Cerebellum (tissue), 5 donors: Measurements from ENCODE around the genes CEP112 and APOH.

GRCh38 chr17:65850293-65850944 lies 289.0 kb upstream of the AXIN2 start:
- PRO-cap, 3 experiments = no peak in any of the 3 experiments
- RAMPAGE, long total RNA = no peak

DNA sequence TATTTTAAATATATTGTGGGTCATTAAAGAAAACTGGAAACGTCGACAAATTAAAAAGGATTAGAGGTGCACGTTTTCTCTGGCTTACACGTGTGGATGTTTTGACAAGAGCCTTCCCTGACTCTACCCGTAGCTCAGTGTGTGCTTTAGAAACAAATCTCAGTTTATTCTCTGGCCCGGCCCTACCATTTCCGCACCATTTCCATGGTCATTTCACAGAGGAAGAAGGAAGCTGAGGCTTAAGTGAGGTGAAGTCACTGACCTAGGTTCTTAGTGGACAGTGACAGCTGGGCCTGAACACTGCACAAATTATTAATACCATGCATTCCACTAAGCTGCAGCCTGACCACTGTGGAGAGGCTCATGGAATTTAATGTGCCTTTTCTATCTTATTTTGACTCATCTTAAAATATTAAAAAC lies 990 bp downstream of the CEP112 start:
- PRO-cap, 3 experiments = no peak in any of the 3 experiments
- RAMPAGE, long total RNA = no peak

DNA sequence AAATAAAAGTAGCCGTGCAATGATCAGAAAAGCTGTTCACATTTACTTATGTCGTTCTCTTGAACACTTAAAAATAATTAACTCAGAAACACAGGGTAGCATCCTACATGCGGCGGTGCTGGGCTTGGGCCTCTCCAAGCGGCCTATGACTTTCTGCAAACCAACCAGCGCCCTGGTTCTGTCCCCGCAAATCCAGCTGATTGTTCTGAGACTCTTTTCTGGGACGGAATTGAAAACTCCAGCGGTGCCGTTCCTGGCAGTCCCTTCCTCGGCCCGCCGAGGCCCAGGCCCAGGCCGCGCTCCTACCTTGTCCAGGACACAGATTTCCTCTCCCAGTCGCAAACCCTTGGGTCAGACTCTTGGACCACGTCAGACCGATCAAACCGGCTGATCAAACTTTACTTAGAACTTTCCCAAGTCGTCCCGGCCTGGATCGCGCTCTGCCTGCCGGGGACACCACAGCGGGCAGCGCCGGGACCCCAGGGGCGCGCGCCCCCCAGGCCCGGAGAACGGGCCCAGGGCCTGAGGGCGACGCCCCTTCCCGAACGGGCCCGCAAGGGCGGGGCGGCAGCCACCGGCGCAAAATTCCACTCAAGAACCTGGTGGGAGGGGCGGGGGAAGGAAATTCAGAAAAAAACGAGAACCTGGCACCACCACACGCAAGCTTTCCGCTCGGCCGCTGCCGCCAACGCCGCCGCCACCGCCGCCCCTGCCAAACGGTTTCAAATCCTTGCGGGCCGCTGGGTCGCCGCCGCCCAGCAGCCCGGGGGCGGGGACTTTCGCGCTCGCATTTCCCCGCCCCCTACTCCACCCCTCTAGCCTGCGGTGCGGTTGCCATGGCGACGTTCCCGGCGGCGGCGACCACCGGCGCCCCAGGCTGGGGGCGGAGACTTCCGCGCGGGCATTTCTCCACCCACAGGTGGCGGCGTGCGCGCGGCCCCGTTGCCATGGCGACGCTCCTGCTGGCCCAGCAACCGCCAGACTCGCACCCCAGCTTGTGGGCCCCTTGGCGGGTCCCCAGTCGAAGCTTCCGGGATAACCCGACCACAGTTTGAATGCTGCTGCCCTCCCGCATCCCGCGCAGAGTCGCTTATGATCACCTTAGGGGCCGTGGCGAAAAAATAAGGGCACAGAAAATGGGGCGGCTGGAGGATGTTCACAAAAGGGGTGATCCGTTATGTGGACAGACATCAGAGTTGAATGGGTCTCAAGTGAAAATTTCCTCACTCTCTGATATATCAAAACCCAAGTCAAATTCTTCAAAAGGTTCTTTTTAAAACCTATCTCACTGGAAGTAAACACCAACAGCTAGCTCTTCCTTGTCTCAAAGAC lies at the start of gene CEP112:
Gene CEP112, minus strand, starts transcription at position 781 of the 1,332 bp plus-strand sequence.
- PRO-cap, 3 experiments = peak in 3 of 3 experiments; most common minus-strand start position 718 of the sequence (in 3)
- RAMPAGE, long total RNA = no peak

DNA sequence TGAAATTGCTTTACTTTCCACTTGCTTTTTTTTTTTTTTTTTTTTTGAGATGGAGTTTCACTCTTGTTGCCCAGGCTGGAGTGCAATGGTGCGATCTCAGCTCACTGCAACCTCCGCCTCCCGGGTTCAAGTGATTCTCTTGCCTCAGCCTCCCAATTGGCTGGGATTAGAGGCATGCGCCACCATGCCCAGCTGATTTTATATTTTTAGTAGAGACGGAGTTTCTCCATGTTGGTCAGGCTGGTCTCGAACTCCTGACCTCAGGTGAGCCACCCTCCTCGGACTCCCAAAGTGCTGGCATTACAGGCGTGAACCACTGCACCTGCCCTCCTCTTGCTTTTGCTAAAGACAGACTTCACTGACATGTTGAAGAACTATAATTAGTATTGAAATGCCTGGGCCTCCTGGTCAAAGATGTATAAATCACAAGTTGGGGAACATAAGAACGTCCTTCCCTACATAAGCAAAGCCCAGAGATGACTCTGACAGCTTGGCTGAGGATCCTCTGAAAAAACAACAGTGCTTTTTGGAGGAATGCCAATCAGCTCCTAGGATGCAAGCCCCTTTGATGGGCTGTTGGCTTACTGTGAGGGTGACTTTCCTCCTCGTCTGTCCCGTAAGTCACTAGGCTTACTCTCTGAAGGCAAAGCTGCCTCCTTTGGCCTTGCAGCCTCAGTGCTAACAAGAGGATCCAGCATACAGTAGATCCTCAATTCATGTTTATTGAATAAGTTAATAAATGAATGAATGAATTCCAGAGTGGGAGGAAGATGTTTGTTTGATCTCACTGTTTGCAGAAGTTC lies 6.5 kb downstream of the APOH start:
- PRO-cap, 3 experiments = no peak in any of the 3 experiments
- RAMPAGE, long total RNA = no peak

- PRO-cap, 3 experiments = no peak in any of the 3 experiments
- RAMPAGE, long total RNA = no peak
Measured at GRCh38 chr17:66229168-66229965, at the start of gene APOH. Gene APOH, minus strand, starts transcription at chr17:66229415.

DNA sequence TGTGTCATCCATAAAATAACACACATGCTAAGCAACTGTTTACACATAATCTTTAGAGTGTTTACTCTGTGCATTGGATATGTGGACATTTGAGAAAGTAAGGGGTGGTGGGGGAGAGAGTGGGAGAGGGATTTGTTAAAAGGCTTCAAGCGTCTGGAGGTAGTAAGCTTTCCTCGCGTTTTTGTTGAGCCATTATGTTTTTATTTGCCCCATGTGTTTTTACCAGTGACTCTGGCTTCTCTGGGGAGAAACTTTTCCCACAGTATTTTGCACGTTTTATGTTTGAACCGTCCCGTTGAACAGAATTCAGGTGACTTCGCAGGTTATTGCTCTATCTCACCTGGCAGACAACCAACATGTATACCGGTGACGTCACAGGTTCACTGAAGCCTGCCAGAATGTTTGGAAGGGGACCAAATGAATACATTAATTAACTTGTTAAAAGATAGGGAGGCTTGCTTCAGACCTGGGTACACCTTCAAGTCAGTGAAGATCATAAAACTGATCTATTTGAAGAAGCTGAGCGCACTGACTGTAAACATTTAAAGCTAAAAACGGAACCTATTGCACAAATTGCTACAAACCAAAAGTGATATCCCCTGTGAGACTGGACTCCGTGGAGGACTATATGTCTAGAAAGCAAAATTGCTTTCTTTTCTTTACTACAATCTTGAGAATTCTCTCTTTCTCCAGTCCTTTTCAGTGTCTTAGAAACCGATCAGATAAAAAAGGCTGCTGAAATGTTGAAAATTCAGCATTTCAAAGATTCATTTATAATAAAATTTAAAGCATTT lies 200.8 kb downstream of the PRKCA start:
- PRO-cap, 3 experiments = no peak in any of the 3 experiments
- RAMPAGE, long total RNA = no peak

- PRO-cap, 3 experiments = no peak in any of the 3 experiments
- RAMPAGE, long total RNA = no peak
Measured at GRCh38 chr17:66541974-66542624, 239.7 kb downstream of the PRKCA start.

- PRO-cap, 3 experiments = no peak in any of the 3 experiments
- RAMPAGE, long total RNA = no peak
Measured at GRCh38 chr17:66565780-66566715, 263.6 kb downstream of the PRKCA start.

DNA sequence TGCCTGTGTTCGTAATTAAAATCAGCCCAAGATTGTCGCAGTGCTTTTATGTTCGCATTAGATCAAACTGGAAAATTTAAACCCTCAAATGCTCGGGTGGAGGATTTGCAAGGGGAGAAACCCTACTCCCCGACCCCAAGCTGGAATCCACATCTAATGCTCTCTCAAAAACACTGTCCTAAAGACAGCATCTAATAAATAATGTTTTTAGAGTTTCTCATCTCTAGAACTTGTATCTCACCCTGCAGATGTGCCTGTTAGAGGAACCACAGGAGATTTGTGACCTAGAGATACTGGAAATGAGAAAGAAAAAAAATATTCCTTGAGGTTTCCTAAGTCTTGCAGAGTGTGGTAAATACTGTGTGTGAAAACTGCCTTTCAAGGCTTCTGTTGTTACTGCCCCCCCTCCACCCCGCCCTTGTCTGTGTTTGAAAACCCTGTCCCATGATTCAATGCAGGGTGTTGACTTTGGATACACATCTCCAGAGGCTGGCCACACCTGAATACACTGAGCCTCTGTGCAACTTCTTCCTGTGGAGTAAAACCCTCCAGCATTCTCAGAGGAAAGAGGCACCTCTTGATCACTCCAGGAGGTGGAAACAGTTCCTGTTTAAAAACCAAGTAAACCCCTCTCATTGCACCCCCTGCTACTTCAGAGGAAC lies 123.2 kb upstream of the CACNG5 start:
- PRO-cap, 3 experiments = no peak in any of the 3 experiments
- RAMPAGE, long total RNA = no peak

DNA sequence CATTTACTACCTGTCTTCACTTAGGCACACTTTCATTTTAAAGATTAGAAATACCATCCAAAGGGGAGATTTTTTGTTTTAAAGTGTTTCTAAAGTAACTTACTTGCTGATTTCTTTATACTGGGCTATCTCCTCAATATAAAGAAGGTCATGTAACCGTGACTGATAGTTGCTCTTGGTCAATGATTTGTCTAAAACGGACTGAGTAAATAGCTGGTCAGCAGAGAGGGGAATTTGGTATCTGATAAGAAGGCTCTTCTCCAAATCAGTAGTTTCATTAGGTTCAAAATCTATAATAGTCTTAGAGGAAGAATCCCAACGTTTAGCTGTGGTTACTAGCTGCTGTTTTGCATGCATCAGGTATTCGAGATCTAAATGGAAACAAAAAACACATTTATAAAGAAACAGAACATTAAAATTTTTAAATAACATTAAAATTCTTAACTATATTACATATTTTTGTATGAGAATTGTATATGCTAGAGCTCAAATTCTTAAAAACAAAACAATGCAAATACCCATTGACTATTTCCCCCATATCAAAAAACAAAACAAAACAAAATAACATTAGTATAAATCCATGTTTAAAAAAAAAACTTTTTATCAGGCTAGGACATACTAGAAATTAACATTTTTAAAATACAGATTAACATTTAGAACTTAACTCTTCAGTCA lies 66.3 kb downstream of the HELZ start:
- PRO-cap, 3 experiments = no peak in any of the 3 experiments
- RAMPAGE, long total RNA = no peak

GRCh38 chr17:67365564-67366173 lies 708 bp downstream of the PSMD12 start:
- PRO-cap, 3 experiments = no peak in any of the 3 experiments
- RAMPAGE, long total RNA = no peak

DNA sequence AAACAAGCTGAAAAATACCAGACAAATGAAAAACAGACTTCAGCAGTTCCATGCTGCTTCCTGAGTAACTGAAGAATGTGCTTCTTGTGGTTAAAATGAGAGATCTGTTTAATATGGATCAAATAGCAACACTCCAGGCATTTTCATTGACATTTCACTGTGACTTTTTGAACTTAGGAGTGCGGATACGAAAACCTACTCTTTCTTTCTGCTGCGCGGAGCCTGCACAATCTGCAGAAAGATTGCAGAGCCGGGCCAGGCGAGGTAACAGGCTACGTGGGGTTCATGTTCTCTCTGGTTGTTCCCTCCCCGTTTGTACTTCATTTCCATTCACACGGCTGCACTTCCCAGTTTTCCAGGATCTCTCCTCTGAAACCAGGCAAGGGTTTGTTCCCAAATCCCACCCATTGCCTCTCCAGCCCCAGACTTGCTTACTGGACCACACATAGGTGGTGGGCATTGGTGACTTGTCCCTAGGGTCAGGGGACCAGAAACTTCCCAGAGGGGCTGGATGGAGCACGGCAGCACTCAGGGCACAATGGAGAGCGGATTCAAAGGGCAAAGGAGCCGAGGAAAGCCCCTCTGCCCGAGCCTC lies 462 bp upstream of the PITPNC1 start:
- PRO-cap, 3 experiments = no peak in any of the 3 experiments
- RAMPAGE, long total RNA = no peak

GRCh38 chr17:67444249-67444654 lies 67.2 kb downstream of the PITPNC1 start:
- PRO-cap, 3 experiments = no peak in any of the 3 experiments
- RAMPAGE, long total RNA = no peak

DNA sequence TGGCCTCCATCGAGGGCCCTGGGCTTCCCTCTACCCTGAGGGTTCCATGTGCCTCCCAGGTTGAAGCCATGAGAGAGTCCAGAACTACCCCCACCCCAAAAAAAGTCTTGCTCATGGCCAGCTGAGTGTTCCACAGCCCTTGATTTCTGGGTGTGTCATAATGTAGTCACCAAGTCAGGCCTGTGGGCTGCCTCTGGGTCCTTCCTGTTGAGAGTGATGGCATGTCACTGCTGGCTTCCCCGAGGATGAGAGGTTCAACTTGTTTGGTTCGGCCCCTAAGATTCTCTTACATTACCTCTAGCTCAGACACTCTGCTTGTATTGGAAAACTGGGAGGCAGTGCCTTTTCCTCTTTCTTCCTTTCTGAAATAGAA lies 100.7 kb downstream of the PITPNC1 start:
- PRO-cap, 3 experiments = no peak in any of the 3 experiments
- RAMPAGE, long total RNA = no peak

GRCh38 chr17:67569967-67570716 lies 147.6 kb upstream of the NOL11 start:
- PRO-cap, 3 experiments = no peak in any of the 3 experiments
- RAMPAGE, long total RNA = no peak

DNA sequence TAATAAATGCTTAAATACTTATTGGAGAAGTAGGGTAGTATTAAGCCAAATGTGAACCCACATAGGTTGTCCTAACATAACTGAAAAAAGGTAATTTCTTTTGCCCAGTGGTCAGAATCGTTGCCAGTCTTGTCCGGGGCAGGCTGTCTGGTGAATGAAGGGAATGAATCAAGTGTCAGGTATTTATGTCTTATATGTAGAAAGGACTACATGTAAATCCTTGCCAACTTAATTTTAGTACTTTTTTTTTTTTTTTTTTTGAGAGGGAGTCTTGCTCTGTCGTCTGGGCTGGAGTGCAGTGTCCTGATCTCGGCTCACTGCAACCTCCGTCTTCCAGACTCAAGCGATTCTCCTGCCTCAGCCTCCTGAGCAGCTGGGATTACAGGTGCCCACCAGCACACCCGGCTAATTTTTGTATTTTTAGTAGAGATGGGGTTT lies 2.4 kb downstream of the BPTF start:
- PRO-cap, 3 experiments = no peak in any of the 3 experiments
- RAMPAGE, long total RNA = no peak

DNA sequence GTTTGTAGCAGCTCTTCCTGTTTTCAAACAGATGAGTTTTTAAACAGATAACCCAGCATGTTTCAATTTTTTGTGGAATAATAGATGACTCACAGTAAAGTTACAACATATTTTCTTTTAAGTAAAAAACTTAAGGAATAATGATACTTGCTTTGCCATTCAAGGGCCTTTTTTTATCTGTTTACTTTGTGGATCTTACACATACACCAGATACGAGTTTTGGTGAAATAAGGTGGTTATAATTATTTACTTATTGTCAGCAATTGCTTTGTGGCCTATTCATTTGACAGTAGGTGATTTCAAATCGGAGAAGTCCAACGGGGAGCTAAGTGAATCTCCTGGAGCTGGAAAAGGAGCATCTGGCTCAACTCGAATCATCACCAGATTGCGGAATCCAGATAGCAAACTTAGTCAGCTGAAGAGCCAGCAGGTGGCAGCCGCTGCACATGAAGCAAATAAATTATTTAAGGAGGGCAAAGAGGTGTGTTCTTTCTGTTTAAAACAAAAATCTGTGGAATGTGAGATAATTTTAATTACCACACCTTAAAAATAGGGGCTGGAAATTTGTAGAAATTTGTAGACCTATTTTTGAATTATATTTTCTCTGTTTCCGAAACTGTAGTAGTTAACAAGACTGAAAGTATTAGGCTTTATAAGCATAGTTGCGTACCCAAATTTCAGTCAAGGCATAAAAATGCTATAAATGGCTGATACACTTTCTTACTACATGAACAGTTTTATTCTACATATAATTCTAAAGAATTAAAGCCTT lies 66.4 kb downstream of the BPTF start:
- PRO-cap, 3 experiments = no peak in any of the 3 experiments
- RAMPAGE, long total RNA = no peak

GRCh38 chr17:67995532-67995893 lies 756 bp downstream of the C17orf58 start:
- PRO-cap, 3 experiments = no peak in any of the 3 experiments
- RAMPAGE, long total RNA = no peak

- PRO-cap, 3 experiments = no peak in any of the 3 experiments
- RAMPAGE, long total RNA = no peak
Measured at GRCh38 chr17:68258890-68259590, 11.2 kb downstream of the AMZ2 start.

- PRO-cap, 3 experiments = no peak in any of the 3 experiments
- RAMPAGE, long total RNA = no peak
Measured at GRCh38 chr17:68445270-68446233, 11.7 kb downstream of the WIPI1 start.